ENCODE measurements around a stretch of chr10.

DNA sequence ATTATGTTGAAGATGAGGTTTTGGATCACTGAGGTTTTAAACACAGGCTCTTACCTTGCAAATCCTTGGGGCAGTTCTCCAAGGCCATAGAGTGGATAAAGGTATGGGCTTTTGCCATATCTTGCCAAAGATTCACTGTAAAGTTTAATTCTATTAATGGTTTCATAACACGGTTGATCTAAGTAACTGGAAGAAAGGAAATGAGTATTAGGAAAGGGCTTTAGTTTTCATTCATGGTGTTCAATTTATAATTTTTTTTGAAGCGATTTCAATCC is 28.2 kb downstream of the GDI2 start:
- PRO-cap, result no peak

DNA sequence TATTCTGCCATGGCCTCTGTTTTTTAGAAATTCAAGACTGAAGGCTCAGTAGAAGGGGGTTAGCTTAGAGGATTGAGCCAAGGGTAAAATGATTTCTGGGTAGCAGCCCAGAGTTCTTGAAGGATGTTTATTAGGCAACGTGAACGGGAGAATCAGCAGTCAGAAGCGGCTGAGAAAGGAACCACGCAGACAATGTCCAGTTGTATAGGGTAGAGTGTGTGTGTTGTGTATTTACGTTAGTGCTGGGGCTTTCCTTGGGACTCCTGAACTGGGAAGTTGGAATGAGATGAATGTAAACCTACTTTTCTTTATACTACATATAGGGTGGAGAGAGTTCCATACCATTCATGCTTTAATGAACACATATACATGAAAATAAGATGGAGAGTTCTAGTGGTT is 34.9 kb upstream of the IL15RA start:
- PRO-cap, result no peak

DNA sequence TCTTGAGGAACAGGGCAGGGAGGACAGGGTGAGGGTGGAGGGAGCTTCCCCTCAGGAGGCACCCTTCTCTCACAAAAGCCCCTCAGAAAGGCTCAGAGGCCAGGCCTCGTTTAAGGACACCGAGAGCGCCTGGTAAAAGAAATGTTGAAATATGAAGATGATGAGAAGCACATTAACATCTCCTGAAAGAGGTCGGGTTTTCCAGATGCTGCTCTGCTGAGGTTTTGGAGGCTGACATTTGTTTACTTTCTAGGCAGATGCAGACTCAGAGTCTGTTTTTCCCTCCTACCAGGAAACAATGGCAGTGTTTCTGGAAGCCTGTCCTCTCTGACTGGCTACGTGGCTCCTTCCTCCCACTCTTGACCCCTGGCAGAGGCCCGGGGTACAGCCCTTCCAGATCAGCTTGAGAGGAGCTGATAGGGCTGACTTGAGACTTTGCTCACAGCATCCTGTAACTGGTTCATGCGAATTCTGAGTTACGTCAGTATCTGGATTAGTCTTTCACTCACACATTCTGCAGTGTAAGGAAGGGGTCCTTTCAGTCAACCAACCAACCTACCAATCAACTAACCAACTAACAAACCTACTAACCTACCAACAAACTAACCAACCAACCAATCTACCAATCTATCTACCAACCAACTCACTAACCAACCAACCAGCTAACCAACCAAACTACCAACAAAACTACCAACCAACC is 41.1 kb upstream of the IL15RA start:
- PRO-cap, result no peak

DNA sequence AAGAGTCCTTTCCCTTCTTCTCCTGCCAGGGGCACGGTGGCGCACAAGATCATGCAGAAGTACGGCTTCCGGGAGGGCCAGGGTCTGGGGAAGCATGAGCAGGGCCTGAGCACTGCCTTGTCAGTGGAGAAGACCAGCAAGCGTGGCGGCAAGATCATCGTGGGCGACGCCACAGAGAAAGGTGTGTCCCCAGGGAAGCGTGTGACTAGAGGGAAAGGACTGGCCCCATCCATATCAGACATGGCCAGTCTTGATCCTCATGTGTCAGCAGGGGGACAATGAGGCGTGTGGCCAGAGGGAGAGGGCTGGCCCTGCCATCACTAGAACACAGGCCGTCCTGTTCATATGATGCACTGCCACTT is 23.3 kb downstream of the RBM17 start:
- PRO-cap, result no peak

- PRO-cap, result no peak
These were observed 24.0 kb downstream of the RBM17 start for GRCh38 chr10:6112787-6113206.

GRCh38 chr10:6301713-6302065 is 99.0 kb downstream of the PFKFB3 start:
- PRO-cap, result no peak

DNA sequence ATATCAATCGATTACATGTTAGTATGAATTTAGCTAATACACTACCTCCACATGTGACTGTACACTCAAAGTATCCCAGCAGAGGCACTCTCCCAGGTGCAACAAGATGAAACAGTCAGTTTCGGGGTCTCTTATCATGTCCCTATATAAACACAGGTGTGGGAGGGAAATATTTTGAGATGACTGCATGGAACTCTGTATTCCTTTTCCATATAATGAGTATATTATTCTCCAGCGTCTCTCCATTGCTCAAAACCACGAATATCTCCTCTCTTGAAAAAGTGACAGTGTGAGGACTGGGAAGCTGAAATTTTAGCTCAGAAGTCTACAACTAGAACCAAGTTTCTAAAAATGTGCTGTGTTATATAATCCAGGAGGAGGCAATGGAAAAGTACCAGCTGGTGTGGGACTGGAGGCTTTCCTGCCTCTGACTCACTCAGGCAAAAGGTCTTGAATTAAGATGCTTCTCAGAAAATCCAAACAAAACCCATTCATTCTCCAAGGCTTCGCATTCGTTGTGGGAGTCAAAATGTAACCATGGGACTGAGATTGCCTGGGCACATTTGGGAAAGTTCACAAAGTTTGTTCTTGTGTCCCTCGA is 180.2 kb downstream of the PFKFB3 start:
- PRO-cap, result no peak

DNA sequence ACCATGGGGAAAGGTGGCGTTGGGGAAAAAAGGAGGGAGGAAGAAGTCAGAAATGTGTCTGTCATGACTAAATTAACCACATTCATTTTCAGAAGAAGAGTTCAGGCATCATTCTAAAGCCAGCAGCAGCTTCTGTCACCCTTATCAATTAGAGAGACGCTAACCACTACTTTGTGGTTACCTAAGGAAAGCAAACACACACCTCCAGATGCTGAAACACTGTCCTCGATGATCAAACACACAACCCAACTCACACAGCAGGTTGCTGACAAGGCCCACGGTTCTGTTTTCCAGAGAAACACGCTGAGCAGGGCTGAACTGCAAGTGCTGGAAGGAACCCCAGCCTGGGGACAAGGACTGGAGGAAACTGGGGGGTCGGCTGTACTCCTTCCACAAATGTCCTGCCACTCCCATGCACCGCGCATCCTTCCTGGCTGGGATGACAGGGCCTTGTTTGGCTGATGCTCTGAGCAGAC is 36.6 kb downstream of the PRKCQ start:
- PRO-cap, result no peak

DNA sequence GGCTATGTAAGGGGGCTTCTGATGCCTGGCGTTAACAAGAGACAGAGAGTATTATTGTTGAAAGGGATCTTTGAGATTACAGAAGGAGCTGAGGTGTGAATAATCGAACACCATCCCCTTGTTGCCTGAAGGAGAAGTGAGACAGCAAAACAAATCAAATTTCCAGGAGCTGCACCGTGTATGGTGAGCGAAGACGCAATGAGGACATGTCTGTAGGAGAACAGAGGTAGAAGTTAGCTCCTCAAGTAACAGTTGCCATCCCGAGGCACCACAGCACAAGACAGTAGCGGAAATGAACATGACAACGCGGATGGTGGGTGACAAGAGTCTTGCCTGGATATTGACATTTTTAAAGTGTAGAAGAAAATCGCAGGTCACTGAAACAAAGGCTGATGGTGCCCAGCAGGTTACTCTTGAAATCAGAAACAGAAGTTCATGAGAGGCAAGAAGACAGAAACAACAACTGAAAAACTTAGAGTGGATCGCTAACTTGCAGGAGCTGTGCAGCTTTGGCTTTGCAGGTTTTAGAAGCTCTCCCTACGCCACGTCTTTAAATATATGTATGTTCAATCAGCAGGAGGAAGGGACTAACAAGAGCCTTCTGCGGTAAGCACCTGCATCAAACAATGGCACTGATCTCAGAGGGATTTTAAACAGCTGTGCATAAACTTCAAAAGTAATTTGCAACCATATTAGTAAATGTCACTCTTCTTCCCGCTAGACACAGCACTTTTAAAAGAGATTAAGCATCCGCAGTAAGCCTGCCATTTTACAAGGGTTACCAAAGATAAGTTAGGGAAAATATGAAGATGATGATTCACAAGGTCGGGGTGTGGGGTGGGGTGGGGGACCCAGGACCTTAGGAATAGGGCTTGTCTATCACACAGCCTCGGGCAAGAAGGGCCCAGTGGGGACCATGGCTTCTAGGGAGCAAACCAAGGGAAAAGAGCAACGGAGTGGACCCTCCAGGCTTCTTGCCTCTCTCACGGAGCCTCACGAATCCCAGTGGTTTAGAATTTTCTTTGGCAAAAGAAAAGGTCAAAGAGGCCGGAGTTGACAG is 1.7 kb downstream of the PRKCQ start:
- PRO-cap, result no peak

GRCh38 chr10:6583293-6584215 is 3.5 kb upstream of the PRKCQ start:
- PRO-cap, result no peak

DNA sequence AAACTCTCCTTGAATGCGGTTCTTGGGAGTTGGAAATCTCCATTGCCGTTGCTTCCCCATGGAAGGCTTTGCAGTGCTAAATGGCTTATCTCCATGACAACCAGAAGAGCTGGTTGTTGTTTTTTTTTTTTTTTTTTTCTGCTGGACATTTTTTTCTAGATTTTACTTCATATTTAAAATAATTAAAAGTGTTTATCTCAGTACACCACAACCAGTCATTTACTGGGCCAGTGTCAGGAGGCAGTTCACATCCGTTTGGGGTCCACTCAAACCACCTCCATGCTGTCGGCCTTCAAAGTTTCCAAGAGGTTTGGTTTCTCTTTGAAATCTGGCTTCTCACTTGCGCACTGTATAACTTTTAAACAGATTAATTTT is 348.6 kb upstream of the PRKCQ start:
- PRO-cap, result no peak

- PRO-cap, result no peak
These were observed 77.0 kb downstream of the SFMBT2 start for GRCh38 chr10:7333594-7334474.

DNA sequence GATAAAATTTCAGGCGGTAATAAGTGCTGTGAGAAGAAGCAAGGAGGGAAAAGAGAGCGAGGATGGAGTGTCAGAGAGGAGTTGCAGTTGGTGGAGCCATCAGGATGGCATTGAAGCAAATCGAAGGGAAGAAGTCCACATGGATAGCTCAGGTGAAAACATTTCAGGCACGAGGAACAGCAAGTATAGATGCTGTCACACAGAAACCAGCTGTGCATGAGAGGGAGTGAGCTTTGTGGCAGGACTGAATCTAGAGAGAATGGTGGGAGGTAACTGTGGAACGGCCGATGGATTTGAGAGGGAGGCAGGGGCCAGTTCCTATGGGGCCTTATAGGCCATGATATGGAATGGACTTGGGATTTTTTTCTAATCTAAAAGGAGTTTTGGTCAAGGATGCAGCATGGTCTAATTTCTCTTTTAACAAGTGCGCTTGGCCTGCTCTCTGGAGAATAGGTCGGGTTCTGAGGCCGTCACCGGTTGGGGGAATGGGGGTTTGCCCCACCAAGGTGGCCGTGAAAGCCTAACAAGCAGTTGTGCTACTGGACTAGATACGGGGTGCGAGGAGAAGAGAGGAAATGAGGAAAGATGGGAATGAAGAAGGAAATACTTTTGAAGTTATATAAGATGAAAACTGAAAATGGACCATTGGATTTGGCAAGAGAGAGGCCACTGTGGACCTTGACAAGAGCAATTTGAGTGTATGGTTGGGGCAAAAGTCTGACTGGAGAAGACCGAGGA is 99.0 kb downstream of the TAF3 start:
- PRO-cap, result no peak

DNA sequence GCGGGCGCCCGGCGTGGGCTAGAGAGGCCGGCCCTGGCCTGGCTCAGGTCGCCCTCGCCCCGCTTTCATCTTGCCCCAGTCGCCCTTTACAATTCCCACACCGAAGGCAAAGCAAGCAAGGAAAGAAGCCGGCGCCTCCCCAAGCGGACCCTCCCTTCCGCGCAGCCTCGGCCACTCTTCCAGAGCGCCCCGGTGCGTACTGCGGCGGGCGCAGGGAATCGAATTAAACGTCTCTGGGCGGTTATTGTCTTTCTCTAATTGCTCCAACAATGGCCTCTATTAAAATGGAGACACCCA is 4.5 kb upstream of the GATA3 start:
- PRO-cap, result no peak

DNA sequence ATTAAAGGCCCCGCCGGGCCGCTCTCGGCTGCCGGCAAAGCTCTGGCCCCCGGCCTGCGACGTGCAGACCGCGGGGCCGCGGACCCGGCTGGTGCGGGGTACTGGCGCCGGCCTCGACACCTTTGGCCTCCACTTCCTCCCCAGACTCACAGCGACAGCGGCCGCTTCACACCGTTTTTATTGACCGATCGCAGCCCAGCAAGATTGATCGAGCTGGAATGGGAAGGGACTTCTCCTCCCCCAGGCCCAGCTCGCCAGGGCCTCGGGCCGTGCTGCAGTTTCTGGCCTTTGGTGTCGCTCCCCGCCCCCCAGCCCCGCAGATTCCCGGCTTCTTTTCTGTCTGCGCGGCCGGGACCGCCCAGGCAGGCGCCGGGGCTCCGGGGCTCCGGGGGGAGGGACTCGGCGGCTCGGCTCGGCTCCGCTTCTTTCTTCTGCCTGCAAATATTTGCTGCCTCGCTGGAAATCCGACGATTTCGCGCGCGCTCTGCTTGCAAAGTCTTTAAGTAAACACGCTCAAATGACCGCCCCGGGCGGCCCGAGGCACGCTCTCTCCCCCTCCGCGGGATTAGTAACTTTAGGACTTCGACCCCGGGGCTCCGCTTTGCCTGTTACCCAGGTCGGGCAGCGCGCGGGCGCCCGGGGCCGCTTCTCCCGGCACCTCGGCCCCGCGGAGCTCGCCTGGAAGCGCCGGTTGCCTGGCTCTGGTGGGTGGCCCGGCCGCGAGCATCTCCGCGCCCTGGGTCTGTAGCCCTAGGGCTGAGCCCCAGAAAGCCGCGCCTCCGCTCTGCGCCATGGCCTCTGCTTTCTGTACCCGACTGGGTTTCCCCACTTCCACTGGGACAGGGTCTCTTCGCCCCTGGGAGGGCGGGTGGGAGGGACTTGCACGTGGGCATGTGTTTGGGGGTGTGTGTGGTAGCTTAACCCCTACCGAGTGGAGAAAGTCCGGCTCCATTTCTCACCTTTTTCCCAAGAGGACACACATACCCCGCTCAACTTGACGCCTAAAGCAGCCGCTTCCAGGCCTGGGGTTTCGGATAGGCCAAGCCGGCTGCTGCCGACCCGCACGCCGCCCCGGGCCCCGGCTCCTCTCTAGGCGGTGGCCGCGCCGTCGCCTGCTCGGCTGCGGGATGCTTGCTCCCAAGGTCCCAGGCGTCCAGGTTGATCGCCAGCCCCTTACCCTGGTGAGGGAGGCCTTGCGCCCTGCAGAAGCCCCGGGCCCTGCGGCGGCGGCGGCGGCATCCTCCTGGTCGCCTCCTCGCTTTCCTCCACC is 3.8 kb upstream of the GATA3 start:
- PRO-cap, result no peak

GRCh38 chr10:9018421-9019216 is 964.1 kb downstream of the GATA3 start:
- PRO-cap, result no peak

- PRO-cap, result no peak
These were observed 739.3 kb upstream of the CELF2 start for GRCh38 chr10:10278431-10278760.

DNA sequence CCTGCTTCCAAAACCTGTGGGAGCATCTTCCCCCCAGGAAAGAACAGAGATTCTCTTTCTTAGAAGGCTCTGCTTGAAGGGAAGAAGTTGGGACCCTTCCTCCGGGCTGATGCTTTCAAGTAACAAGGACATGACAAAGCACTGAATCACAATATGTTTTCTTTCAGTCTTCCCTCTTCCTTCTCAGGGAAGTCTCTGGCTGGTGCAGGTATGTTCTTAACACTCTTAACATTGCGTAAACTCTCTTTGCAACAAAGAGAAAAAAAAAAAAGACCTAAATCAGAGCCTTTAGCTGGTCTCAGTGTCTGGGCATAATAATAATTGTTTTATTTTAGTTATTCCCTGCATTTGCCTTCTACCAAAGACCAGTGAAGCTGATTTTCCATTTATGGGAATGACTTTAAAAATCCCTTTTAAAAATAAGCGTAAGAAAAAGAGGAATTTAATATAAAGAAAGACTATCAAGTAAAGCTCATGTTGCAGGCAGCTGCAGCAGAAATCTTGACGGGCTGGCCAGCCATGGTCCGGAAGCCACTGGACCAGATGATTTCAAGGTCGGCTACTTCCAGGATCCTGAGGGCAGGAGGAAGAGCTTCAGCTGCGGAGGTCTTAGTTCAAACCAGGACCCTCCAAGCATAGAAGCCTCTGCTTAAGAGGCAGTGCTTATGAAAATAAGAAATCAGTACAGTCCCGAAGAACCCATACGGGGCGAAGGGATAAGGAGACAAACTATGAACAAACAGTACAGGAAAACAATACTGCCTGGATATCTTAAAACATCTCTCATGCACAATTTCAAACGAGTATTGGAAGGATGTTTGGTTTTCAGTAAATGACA is 220.3 kb upstream of the CELF2 start:
- PRO-cap, result no peak

GRCh38 chr10:11164668-11165599 is 147.3 kb downstream of the CELF2 start:
- PRO-cap, result bidirectional peak, plus-strand start at chr10:11165112, minus-strand start at chr10:11164859; bidirectional peak, plus-strand start at chr10:11165484, minus-strand start at chr10:11165422

- PRO-cap, result no peak
These were observed 158.9 kb downstream of the CELF2 start for GRCh38 chr10:11176350-11177159.

All from tibial artery (tissue), 1 donor.